ENCODE results near the genes RIN3, LGMN and CHGA.

- RRBS, 2 experiments: no CpG with 5 or more reads among the region's 11 CpGs
Observed at GRCh38 chr14:92500516-92501358, 12.8 kb upstream of the RIN3 start.

DNA sequence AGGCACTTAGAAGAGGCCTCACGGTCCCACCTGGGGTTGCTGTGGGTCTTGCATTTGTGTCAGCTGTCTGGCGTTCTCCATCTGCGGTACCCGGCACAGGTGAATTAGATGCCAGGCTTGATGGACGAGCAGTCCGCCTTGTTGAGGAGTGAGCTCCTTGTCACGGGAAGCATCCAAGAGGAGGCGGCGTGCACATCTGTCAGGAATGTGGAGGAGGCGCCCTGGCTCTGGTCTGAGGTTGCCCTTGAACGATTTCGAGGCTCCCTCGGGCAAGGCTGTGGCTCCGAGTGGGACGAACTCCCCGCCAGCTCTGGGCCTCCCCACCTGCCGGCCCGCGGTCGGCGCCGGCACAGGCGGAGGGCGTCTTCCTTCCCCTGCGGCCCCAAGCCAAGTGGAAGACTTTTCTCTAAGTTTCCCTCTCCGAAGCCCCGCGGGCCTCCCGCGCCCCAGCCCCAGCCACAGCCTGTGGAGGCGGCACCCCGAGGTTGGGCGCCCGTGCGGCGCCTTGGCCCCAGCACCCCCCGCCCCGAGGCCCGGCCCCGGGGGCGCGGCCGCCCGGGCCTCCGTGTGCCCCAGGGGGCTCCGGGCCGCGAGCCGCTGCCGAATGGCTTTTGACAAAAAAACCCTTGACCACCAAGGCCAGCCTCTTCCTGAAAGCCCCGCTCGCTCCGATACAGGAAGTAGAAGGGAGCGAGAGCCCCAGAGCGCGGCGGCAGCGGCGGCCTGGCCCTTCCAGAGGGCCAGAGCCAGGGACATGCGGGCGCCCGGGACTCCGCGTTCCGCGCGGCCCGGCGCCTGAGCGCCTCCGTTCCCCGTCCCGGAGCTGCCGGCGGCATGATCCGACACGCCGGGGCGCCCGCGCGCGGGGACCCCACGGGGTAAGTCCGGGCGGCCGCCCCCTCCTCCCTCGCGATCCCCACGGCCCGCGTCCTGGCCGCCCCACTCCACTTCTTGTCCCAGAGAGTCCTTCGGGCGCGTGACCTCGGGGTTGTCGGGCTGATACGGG lies at the start of gene RIN3:
Gene RIN3 (plus strand): TSS at position 683 of the 1,006 bp plus-strand sequence.
- RRBS, 2 experiments: 2% methylated on average over 8 of the region's 99 CpGs

DNA sequence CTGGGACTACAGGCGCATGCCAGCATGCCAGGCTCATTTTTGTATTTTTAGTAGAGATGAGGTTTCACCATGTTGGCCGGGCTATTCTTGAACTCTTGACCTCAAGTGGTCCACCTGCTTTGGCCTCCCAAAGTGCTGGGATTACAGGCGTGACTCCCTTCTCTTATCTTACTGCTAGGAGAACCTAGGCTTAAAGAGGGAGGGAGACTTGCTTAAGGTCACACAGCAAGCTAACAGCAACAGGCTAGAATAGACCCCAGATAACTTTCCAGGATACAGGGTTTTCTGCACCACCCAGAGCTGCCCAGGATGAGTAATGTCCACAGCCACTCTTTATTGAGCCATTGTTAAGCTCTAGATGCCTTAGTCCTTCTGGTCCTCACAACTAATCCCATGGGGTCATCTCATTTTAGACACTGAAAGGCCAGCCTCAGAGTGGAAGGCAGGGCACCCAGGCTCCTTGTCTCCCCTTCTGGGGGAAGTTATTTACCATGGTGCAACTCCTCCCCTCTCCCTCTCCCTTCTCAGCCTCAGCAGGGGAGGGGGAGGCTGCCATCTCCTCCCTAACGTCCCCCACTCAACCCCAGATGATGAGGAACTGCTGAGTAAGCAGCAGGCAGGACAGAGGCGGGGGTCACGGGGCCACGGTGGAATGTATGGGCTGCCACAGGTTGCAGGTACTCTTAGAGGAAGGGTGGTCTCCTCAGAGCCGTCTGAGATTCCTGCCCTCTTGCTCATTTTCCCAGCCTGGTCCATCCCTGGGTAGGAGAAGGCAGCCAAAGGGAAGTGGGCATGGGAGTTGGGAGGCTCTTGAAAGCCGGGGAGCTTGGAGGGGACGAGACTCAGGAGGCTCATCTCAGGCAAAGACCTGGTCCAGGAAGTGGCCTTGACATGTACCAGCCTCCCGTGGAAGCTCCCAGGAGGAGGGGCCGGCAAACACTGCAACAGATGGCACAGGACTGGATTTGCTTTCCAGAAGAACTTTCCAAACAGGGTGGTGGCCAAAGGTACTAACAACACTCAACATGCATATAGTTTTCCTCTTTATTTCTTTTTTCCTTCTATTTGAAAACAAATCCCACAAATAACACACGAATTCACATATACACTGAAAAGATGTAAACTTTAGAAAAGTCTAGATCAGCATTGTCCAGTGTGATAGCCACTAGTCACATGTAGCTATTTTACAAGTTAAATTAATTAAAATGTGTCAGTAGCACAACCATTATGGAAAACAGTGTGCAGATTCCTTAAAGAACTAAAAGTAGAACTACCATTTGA lies 18.9 kb downstream of the RIN3 start:
- RRBS, 2 experiments: no CpG with 5 or more reads among the region's 13 CpGs

DNA sequence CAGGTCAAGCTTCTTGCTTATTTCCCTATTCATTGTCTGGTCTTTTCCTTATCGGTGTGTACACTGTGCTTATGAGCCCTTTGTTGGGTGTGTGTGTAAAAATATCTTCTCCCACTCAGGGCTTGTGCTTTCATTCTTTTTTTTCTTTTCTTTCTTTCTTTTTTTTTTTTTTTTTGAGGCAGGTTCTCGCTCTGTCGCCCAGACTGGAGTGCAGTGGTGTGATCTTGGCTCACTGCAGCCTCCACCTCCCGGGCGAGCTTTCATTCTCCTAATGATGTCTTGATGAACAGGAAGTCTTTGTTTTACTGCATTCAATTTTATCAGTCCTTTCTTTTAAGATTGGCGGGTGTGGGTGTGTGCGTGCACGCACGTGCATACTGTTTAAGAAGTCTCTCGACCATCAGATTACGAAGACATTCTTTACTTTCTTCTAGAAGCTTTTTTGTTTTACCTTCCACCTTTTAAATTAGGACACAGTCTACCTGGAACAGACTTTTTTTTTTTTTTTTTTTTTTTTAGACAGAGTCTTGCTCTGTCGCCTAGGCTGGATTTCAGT lies 21.7 kb downstream of the RIN3 start:
- RRBS, 2 experiments: no CpG with 5 or more reads among the region's 12 CpGs

- RRBS, 2 experiments: no CpG with 5 or more reads among the region's 9 CpGs
Observed at GRCh38 chr14:92560450-92560821, 46.9 kb downstream of the RIN3 start.

DNA sequence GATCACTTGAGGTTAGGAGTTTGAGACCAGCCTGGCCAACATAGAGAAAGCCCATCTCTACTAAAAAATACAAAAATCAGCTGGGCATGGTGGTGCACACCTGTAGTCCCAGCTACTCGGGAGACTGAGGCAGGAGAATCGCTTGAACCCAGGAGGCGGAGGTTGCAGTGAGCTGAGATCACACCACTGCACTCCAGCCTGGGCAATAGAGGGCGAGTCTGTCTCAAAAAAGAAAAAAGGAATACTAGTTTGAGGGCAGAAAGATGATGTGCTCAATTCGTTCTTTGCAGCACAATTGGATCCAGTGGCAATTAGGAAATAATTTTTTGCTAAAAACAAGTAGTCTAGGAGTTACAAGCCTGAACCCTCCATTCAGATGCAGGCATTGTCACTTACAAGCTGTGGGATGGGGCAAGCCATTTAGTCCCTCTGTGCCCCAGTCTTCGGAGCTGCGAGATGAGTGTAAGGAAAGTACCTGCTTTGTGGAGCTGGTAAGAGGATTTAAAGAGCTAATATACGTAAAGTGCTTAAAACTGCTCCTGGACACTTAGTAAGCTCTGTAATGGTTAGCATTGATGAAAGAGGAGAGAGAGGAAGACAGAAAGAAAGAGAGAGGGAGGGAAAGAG lies 112.7 kb downstream of the LGMN start:
- RRBS, 2 experiments: no CpG with 5 or more reads among the region's 8 CpGs

- RRBS, 2 experiments: 2% methylated on average over 30 to 34 of the region's 49 CpGs
Observed at GRCh38 chr14:92686777-92687504, 61.5 kb downstream of the LGMN start.

- RRBS, 2 experiments: under 1 to 2% methylated on average over 11 of the region's 47 CpGs
Observed at GRCh38 chr14:92748347-92748979, at the start of gene LGMN. Gene LGMN (minus strand): TSS chr14:92748627.

- RRBS, 2 experiments: no CpG with 5 or more reads among the region's 9 CpGs
Observed at GRCh38 chr14:92785357-92786184, 8.5 kb upstream of the GOLGA5 start.

GRCh38 chr14:92917196-92917395 lies 5.9 kb upstream of the CHGA start:
- RRBS, 2 experiments: no CpG with 5 or more reads among the region's 5 CpGs

GRCh38 chr14:92922796-92923832 lies at the start of gene CHGA:
Gene CHGA (plus strand): TSS chr14:92923150.
- RRBS, 2 experiments: 2 to 3% methylated on average over 17 of the region's 91 CpGs

DNA sequence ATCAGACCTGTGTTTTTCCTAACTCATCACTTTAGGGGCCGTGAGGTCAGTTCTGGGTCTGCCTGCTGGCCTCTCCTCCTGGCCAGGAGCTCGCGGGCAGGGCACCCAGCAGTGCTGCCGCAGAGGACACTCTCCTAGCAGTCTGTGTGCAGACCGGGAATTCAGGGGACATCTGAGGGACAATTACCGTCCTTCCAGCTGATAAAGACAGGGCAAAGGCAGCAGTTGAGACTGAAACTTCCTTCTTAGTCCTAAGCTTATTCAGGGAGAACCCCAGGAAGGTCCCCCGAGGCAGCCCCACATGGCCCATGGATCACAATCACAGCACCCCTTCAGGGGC lies 89.6 kb downstream of the CHGA start:
- RRBS, 2 experiments: no CpG with 5 or more reads among the region's 7 CpGs

DNA sequence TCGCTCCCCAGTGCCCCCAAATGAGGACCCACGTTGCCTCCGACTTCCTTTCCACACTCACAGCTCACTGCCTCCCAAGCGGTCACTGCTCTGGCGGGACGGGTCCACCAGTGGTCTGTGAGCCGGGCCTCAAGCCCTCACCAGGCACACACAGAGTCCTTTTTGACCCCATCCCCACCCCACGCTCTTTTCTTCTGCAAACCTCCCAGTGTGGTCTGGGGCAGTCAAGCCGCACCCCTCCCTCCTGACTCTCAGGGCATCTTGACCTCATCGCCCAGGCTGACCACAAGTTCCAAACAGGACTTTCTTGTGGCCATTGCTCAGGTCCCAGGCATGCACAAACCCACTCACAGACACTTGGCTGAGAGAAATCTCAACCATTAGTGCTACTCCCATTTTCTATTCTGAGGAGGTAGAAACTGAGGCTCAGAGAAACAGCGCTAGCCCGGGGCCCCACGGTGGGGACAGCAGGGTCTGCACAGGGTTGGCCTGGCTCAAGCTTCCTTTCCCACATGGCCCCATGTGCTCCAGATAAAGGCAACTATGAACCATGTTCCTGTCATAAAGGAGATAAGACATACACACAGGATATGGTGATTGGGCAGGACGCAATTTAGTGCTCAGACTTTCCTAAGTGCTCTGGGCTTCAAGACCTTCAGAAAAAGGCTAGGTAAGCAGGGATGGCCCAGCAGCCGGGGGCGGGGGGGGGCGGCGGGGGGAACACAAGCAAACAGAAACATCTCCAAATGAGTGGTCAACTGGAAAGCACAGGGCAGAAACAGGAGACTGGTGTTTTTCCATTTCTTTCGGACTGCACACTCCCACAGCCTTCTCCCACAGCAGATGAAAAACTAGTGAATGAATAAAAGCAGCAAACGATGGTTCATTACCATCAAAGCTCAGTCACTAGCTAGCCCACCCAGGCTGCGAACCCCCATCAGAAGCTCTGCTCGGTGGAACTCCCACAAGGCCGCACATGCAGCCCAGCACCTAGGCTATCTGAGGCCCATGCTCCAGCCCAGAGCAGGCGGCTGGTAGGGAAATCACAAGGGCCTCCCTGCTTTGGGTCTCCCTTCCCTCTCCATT lies 69.5 kb downstream of the ITPK1 start:
- RRBS, 2 experiments: no CpG with 5 or more reads among the region's 24 CpGs

- RRBS, 2 experiments: no CpG with 5 or more reads among the region's 6 CpGs
Observed at GRCh38 chr14:93047348-93047763, 68.4 kb downstream of the ITPK1 start.

- RRBS, 2 experiments: 86 to 92% methylated on average over 4 of the region's 7 CpGs
Observed at GRCh38 chr14:93064376-93064865, 51.3 kb downstream of the ITPK1 start.

GRCh38 chr14:93150330-93151125 lies 34.2 kb downstream of the MOAP1 start:
- RRBS, 2 experiments: no CpG with 5 or more reads among the region's 15 CpGs

GRCh38 chr14:93181955-93182332 lies 2.8 kb downstream of the MOAP1 start:
- RRBS, 2 experiments: no CpG with 5 or more reads among the region's 4 CpGs

DNA sequence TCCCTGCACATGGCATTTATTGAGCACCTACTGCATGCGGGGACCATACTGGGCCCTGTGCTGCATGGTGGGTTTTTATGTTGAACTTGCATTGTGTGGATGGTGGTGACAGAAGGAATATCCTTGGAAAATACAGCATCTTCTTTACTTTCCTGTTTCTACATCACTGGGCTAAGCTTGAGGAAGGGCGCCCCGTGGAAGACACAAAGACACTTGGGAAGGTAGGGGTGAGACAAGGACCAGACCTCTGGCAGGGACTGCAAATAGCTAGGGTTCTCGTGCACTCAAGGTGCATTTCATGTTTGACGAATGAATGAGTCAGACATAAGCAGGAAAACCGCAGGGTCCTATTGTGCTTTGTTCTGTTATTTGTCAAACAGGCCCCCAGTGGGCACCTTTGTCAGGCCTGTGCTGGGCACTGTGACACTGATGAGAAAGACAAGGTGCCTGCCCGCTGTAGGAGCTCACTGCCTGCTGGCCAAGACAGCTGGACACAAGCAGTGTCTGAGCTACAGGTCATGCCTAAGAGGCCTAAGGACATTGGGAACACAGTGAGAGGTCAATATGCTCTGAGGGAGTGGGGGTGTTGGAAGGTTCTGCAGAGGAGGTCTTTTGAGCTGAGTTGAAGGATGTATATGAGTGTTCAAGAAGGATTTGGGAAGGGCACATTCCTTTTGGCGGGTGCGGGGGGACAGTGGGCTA lies 2.3 kb downstream of the OTUB2 start:
- RRBS, 2 experiments: no CpG with 5 or more reads among the region's 9 CpGs

DNA sequence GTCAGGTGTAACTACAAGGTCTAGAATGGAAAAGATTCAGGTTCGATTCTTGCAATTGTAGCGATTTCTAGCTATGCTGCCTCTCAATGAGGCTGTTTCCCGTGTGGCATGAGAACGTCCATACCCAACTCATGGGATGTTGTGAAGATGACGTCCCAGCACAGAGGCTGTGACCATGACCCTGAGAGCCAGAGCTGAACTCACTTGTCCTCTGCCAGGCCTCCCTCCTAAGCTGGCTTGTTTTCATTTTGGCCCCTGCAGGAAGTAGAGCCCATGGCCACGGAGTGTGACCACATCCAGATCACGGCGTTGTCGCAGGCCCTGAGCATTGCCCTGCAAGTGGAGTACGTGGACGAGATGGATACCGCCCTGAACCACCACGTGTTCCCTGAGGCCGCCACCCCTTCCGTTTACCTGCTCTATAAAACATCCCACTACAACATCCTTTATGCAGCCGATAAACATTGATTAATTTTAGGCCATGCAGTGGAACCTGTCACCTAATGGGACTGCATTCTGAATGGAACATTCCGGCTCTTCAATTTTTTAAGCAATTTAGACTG lies 19.4 kb downstream of the OTUB2 start:
- RRBS, 2 experiments: no CpG with 5 or more reads among the region's 17 CpGs

DNA sequence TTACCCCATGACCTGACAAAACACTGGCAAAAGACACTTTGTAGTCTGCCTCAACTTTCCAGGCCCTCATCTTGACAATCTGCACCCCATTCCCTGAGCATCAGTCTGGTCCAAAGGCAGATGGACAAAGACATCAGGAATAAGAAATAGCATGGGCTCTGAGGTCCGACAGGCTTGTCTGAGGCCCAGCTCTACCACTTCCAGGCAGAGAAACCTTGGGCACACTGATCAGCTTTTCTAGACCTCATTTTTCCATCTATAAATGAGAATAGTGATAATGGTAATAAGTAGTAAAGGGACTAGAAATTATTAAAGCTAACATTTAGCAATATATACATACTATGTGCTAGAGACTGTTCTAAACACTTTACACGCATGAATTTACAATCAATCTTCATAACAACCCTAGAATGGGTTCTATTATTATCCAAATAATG lies 21.8 kb downstream of the DDX24 start:
- RRBS, 2 experiments: no CpG with 5 or more reads among the region's 2 CpGs